ENCODE data around the genes HEBP2 and TXLNB.

GRCh38 chr6:138403854-138404616, at the start of gene HEBP2:
HEBP2 (plus strand) TSS chr6:138404223.
- PRO-cap, result bidirectional peak, plus-strand start at chr6:138404326, minus-strand start at chr6:138404008

- PRO-cap, result no peak
Measured at GRCh38 chr6:138560075-138560930, 61.0 kb upstream of the NHSL1 start.

DNA sequence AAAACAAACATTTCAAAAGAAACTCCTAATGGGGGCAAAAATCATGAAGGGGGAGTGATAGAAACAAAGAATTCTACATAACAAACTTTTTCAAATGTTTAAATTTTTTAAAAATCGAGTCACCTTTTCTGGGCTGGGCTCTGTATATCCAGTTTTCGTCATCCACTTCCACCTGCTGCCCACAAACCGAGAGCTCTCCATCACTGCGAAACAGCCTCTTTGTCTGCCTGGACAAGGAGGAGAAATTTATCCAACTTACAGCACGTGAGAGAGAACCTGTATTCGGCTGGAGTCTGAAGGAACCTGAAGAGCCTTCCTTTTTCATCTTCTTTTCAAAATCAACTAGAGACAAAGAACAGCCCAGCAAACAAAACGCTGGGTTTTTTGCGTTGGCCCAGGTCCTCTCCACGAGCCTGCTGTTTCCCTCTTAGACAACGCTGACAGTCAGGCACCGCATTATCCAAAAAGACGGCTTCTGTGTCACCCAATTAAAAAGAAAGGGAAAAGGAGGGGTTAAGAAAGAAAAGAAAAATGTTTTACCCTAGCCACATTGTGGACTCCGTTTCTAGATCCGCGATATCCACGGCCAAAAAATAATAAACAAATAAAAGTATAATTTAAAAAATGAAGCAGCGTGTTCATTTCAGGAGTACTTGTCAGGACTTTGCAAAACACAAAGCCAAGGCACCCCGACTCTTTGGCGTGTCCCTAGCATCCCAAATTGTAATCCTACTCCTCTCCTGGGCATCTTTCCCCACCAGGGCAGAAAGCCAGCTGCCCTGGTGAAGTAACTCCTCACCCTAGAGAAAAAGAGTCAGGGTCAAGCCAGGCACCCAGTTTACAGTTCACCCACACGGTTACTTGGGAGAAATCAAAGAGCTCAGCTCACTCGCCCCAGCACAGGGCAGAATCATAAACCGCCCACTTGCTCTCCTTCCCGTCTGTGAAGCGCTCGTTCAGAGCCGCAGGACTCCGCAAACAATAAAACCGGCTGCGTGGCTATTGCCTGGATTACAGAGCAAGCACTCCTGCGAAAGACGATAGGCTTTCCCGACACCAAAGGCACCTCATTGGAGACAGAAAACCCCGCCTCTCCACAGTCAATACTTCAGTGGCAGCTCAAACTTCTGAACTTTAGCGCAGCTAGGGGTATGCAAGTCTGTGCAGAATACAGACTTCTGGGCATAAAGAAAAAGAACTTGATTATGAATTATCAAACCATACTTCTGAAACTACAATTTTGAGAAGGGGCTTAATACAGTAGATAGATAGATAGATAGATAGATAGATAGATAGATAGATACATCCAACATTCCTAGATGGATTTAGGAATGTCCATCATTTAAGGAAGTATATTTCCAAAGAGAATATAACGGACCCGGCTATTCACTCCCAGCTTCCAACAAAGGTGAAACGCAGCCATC, 72.8 kb upstream of the NHSL1 start:
- PRO-cap, result unidirectional peak, minus-strand start at position 945 of the sequence

DNA sequence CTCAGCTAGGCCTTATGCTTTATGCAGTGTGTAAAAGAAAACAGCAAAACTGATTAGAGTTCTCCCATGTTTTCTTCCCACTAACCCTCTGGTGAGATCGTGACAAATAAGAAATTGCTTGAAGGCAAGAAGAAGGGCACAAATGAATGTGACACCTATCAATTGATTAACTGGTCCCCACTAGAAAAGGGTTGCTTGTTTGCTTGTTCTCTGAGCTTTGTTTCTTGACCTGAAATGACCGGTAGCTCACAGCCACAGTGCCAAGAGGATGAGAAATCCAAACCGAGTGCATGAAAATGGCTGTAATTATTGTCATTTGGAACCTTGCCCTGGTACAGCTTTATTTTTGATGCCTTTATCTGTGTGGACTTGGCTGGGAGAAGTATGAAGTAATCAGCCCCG, 48.1 kb downstream of the ECT2L start:
- PRO-cap, result no peak

DNA sequence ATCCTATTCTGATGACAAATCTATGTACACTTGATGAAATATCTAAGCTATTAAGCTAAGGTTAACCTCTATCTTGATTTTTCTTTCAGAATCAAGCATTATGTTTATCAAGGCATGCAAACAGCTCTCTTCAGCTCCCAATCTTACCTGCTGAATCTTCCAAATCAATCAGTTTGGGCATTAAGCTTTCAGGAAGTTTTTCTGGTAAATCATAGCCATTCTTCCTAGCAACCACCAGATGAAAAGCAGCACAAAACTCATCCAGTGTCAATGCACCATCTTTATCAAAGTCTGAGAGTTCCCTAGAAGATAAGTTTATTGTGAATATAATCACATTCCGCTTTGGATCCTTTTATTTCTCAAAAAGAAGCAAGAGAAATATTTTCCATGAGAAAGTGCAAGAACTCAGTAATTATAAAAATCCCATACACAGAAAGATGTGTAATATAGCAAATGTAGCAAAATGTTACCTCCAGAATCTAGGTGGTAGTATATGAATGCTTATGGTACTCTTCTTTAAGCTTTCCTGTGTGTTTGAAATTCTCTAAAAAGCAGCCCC, 46.8 kb downstream of the REPS1 start:
- PRO-cap, result no peak

DNA sequence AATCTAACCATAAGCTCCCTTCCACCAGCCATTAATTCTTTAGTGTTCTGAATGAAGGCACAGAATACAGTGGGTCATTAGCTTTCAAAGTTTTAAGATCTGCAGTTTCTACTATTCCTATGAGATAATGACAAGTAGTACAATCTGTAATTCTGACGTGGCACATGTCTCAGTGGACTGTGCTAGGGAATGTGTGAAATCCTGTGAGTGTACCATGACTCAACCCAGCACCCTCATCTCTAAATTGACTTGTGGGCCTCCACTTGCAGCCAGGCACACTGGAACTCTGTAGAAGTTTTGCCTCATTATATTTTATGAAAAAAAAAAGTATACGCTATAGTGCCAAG, 16.9 kb downstream of the REPS1 start:
- PRO-cap, result no peak

DNA sequence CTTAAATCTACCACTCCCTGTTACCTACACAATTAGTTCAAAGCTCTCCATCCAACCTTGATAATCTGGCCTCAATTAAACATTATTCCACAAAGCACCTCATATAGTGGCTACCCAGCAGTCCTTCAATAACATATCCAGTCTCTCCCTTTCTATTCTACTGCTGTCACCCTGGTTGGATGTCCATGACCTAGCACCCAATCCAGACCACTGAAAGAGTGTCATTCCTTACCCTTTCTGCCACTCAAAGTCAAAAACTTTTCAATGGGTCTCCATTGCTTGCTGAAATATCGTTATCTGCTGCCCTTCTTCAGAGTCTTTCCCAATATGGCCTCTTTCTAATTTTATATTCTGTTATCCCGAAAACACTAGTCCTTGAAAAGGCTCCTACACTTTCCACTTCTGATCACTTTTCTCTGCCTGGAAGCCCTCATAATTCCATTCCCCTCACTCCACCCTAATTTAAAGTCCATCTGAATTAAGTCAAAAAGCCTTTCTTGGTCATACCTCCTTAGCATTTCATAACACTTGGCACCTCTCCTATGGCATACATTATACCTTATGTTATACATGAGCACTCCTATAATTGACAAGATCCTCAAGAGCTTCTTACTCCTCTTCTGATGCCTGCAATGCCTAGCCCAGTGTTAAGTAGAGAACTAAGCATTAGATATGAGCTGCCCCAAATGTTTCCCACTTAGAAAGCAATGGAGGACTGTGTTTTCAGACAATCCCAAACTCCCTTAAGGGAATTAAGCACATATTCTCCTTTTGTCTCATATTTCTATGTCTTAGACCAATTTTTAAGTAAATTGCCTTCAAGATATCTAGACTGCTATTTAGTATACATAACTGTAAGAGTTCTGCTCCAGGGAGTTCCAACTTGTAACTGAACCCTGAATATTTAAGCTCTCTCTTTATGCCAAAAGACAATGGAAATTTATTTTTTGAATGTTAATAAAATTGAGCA, 3.0 kb downstream of the REPS1 start:
- PRO-cap, result no peak

DNA sequence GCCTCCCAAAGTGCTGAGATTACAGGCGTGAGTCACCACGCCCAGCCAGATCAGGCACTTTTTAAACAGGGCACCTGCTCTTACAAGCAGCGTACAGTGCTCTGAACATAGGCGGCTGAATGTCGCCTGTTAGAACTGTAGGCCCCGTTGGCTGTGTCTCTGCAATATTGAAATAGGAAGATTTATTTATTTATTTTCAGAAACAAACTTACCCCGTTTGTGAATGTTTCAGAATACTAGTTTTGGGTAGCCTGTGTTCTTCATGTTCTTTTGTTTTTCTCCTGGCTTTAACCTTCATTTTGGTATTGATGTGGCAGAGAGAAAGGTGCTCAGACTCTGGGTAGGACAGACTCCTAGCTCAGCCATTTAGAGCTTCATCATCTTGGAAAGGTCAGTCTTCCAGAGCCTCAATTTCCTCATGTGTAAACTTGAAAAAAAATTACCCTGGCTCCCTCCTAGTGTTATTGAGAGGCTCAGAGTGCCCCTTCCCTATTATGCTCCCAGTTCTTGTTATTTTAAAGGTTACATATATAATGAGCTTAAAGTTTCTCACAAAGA, 2.1 kb downstream of the HECA start:
- PRO-cap, result no peak

DNA sequence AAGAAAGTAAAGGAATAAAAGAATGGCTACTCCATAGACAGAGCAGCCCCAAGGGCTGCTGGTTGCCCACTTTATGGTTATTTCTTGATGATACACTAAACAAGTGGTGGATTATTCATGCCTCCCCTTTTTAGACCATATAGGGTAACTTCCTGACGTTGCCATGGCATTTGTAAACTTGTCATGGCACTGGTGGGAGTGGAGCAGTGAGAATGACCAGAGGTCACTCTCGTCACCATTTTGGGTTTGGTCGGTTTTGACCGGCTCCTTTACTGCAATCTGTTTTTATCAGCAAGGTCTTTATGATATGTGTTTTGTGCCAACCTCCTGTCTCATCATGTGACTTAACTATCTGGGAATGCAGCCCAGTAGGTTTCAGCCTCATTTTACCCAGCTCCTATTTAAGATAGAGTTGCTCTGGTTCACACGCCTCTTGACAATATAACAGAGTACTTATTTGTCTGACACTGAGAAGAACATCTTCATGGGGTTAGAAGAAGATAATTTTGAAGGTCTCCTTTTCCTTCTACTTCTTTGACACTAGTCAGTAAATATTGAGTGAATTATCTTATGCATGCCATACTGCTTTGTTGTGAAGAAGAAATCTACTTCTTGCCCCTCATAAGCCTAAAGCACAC, 22.2 kb downstream of the HECA start:
- PRO-cap, result no peak

DNA sequence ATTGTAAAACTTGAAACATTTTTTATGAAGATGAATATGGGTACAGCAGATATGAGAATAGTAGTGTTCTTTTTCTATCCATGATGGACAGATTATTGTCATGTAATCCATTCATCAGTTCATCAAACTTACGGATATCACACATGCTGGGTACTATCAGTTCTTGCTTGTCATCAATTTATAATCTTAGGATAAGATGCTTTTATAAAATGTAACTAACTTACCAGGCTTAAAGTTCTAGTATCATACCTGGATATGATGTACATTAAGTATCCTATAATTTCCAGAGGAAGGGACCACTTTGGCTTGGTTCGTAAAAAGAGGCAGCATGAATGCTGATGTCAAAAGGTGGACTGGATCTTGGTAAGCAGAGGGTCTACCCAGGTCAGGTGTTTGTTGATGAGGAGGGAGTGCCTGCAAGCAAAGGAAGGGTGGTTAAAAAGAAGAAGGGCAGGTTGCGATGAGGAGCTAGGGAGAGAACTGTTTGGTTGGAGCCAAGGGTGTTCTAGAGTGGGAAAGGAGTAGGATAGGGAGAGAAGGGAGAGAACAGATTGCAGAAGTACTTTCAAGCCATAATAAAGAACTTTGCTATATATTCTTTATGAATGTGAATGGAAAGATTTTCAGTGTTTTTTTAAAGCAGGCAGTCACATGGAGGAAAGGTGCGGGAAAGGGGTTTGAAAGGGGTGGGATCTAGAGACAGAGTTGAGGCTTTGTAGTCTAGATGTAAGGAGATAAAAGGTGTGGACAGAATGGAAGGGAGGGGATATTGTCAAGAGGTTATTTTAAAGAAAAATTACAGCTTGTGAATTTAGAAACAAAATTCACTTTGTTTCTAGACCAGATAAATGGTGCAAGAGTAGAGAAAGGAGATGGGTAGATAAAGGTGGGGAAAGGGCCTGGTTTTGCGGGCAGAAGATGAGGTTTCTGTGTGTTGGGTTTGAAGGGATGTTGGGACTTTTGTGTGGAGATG, 35.6 kb downstream of the HECA start:
- PRO-cap, result no peak

DNA sequence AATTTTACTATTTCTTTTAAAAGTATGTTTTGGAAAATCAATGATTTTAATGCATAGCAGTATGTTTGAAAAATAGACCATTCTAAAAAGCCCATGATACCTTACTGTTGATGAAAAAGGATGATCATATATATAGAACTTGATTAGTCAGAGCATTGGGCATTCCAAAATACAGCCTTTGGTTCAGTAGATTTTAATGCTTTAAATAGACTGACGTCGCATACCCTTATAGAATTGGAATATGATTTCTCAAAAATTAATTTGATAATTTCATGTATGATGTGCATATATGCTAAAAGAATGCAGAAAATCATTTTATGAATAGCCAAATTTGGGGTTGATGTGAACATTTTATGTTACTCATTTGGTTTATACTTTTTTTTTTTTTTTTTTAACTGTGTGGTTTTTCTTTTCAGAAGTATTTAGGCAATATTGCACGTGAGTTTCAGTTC, 43.3 kb downstream of the HECA start:
- PRO-cap, result no peak

- PRO-cap, result no peak
Measured at GRCh38 chr6:139291536-139292596, at the start of gene TXLNB. TXLNB (minus strand) TSS chr6:139291998.

DNA sequence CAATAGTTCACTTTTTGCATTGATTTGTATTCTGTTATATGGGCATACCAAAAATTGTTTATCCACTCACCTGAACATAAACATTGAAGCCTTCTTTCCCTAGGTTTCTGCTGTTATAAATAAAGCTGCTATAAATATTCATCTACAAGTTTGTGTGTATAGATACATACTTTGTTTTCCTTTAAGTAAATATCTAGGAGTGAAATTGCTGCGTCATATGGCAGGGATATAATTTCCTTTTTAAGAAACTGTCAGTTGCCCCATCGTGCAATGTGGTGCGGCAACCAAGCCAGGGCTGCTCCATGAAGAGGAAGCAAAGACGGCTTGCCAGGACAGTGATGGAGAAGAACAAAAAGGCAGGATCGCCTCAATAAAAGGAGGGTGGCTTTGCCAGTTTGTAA, 36.7 kb downstream of the CITED2 start:
- PRO-cap, result no peak

DNA sequence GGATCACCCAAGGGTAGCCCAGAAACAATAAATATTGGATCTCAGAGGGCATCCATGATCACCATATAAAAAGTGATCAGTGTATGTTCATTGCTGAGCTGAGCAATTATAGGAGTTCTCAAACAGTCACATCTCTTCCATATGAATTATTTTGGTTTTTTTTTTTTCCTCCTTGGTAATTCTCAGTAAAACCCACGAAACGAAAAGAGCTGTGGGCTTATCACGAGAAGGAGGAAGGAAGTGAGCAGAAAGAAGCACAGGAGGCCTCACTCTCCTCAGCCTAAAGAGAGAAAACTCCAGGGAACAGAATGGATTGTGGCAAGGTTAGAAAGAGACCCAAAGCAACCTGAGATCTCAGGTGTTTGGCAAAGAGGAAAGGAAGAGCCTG, 67.7 kb upstream of the CITED2 start:
- PRO-cap, result no peak

DNA sequence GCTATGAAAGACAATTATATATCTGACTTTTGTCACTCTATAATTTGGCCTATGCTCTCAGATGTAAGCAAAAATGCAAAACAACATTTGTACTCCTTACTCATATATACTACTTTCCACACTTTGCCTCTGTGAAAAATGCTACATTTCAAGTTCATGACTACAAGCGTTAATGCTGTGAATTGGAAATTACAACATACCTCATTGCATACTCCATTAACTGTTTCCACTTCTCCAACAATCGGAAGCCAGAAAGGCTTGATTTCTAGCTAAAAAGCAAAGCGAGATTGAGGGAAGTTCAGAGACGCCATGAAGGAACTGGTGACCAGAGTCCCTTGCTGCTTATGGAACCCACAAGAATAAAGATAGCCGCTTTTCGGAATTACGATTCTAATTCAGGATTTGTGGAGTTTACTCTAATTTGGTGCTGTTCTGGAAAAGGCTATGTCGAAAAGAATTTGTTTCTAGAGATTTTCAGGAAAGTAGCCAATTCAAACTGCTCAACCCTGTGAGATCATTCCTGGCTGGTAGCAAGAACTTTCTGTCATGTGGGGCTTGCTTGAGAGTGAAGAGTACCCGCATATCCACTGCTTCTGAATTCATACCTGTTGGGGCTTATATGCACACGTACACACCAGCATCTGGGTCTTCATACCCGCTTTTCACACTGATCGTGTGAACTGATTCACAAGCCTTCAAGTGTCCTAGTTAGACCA, 98.0 kb upstream of the CITED2 start:
- PRO-cap, result no peak

DNA sequence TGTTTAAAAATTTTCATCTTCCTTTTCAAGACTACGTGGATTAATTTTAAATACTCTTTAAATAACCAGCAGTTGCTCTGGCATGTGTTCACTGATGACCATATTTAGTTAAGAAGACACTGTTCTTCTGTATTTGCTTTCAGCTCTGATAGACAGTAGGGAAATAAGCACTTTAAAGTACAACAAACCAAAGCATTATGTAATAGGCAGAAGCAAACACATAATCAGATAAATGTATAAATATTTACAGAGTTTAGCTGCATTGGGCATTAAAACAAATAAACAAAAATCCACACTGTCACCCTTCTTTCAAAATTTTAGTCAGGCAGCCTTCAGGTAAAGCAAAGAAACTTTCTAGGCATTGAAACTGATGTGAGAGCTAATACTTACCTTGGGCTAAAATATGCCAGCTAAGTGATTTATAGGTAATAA, 111.3 kb upstream of the CITED2 start:
- PRO-cap, result no peak

DNA sequence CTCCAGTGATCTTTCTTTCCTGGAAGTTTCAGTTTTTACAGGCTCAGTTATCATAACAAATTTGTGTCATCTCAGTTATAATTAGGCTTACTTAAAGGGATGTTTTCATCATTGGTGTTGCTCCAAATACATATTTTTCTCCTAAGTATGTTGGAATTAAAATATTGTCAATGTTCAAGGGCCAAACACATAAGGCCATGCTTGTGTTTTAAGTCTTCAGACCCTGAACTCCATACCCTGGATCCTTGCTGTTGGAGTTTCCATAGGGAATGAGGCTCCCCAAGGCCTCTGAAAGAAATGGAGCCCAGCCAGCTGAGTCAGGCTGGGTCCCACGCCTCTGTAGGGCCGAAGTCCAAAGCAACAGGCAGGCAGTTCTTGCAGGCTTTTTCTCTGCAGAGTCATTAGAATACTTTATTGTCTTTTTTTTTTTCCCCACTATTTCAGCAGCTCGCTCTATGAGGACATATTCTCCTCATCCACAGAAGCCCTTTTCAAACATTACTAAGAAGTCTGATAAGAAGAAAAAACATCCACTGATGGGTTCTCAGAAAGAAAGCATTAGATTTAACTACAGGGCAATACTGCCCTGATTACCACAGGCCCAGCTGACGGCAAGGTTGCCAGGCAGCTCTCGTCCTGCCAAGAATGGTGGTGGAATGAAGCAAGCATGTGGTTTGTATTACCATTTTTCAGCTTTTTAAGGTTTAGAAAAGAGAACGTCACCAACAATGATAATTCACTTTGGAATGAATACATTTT, 223.3 kb upstream of the CITED2 start:
- PRO-cap, result no peak

- PRO-cap, result no peak
Measured at GRCh38 chr6:139732384-139732916, 358.0 kb upstream of the CITED2 start.

DNA sequence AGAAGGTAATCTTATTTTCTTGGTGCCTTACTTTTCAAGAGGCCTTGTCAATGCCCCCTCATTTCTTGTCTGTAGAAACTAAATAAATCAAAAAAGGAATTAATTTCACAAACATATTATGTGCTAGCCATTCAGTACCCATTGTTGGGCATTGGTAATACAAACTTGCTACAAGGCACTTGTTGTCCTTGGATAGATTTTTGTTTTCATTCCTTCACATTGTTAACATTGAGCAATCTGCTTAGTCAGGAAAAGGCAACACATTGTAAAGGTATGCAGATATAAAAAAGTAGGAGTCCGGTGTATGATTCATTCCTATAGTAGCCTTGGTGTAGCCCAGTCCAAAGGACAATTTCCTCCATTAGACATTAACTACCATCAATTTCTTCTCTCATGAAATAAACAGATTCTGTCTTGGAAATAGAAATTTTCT, 369.1 kb upstream of the CITED2 start:
- PRO-cap, result no peak

DNA sequence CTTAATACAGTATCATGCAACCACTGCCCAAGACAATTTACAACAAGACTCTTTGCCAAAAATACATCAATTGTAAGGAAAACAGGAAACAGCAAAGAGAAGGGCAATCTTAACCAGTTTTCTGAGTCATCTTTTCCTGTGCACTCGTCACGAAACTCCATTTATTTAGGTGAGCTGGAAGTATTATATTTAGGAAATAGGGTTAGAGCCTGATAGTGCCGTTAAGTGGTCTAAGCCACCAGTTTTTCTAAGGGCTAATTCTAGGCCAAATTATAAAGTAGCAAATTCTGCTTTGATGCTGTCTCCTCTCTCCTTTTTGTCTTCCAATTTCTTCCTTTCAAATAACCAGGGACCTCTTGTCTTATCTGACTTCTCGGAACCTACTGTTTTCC, 1197.8 kb upstream of the CITED2 start:
- PRO-cap, result no peak

Measured in H9 (cell line).